H1 (cell line): Measurements from ENCODE around the genes LNP1 and PCNP.

GRCh38 chr3:99684382-99685191, 46.2 kb downstream of the COL8A1 start:
- RRBS = no CpG with 5 or more reads among the region's 5 CpGs
CAGE:
- cytosol, long polyA plus RNA = no peak
- long polyA plus RNA = no peak
- nucleus, long polyA plus RNA = no peak

GRCh38 chr3:99692068-99692267, 53.6 kb downstream of the COL8A1 start:
CAGE:
- cytosol, long polyA plus RNA = no peak
- long polyA plus RNA = no peak
- nucleus, long polyA plus RNA = no peak

GRCh38 chr3:99776666-99777272, 40.9 kb upstream of the CMSS1 start:
- RRBS = no CpG with 5 or more reads among the region's 4 CpGs
CAGE:
- cytosol, long polyA plus RNA = no peak
- long polyA plus RNA = no peak
- nucleus, long polyA plus RNA = no peak

- RRBS = no CpG with 5 or more reads among the region's 11 CpGs
CAGE:
- cytosol, long polyA plus RNA = no peak
- long polyA plus RNA = no peak
- nucleus, long polyA plus RNA = no peak
Observed at GRCh38 chr3:99794242-99795064, 23.2 kb upstream of the CMSS1 start.

DNA sequence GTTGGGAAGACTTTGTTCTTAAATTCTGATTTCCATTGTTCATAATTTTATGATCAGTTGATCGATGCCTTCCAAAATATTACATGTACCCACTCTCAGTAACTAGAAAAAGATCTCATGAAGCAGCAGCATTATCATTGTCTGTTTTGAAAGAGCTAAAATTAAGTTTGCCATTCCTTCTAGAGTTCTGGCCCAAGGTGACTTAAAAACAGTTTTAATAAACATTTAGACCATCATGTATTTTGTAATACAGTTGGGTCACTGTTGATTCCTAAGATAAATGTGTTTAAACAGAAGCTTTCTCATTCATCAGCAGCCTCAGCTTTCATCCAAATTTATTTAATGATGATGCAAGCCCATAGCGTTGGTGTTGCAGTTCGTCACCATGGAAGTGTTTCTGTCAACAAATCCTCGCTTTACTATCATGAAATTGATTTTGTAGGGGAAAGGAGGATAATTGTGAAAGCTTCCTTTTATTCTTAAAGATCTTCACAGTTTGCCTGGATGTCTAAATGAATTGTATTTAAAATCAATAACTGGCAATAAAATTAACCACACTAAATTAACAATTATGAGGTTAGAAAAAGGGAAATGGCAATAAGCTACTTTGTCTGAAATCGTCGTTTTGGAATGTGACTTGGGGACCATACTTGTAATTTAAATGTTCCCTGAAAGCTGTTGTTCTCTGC, 28.8 kb downstream of the CMSS1 start:
- RRBS = no CpG with 5 or more reads among the region's 6 CpGs
CAGE:
- cytosol, long polyA plus RNA = no peak
- long polyA plus RNA = no peak
- nucleus, long polyA plus RNA = no peak

DNA sequence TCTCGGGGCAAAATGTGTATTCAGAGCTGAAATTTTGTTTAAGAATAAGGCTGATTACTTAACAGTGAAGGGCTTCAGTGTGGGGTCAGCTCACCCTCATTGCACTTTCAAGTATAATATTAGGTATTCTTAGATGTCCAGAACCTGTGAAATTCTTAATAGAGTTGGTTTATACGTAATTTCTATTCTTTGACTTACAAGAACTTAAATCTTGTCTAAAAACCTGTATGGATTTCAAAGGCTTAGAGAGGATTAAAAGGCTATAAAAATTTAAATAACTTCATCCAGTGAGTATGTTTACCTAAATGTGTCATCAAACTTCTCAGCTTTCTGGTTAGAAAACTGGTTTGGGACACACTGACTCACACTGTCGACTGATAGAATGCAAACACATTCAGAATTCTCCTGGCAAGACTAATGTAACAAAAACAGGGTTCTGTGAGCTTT, 92.3 kb downstream of the CMSS1 start:
- RRBS = no CpG with 5 or more reads among the region's 3 CpGs
CAGE:
- cytosol, long polyA plus RNA = no peak
- long polyA plus RNA = no peak
- nucleus, long polyA plus RNA = no peak

GRCh38 chr3:99935424-99935968, 117.8 kb downstream of the CMSS1 start:
- RRBS = no CpG with 5 or more reads among the region's 4 CpGs
CAGE:
- cytosol, long polyA plus RNA = no peak
- long polyA plus RNA = no peak
- nucleus, long polyA plus RNA = no peak

DNA sequence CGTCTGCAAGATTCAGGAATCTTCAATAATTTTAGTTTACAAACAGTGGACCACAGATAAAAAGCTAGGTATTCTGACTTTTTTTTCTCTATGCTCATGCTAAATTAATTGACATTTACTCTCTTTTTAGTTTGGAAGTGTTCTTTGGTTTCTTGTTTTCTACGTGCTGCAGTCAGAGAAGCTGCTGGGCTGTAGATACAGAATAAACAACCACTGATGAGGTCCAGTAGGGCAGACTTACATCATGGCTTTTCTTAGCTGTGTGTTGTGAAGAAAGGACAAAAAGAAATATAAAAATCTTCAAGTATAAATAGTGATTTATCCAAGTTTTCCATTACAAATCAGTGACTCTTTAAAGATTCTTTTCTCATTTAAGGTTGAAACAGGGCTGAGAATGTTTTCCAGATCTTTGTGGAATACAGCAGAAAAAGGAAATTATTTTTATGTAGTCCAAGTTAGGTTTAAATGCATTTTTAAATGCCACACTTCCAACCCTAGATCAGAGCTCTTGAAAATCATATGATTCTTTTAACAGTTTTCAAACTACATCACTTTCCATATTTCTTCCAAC, 122.2 kb downstream of the CMSS1 start:
- RRBS = no CpG with 5 or more reads among the region's 2 CpGs
CAGE:
- cytosol, long polyA plus RNA = no peak
- long polyA plus RNA = no peak
- nucleus, long polyA plus RNA = no peak

- RRBS = no CpG with 5 or more reads among the region's 3 CpGs
CAGE:
- cytosol, long polyA plus RNA = no peak
- long polyA plus RNA = no peak
- nucleus, long polyA plus RNA = no peak
Observed at GRCh38 chr3:100040431-100041013, 73.8 kb downstream of the FILIP1L start.

DNA sequence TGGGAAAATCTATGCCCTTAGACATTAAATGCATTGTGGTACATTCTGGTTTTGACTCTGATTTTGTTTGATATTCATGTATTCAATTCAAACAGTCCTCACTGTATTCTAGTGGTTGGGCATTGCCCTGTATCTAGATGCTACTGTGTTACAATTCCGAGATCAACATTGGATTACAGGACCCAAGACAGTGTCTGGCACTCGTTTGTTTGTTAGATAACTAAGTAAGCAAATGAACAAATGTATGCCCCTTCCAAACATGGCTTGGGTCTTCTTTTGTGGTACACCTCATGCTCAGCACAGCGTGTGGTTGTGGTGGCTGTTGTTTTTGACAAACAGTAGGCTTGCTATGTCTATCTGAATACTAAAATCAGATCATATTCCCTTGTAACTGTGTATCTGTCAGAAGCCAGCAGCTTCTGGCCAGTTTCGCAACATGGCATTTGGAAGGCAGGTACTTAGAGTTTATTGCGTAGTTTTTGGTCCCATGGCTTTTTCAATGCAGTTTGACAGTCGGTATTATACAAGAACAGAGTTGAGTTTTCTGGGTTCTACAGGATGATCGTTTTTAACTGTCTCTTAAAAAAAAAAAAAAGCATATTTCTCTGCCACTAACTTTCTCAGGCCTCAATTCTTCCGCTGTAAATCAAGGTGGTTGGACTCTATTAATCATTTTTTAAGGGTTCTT, 5.7 kb downstream of the FILIP1L start:
- RRBS = no CpG with 5 or more reads among the region's 8 CpGs
CAGE:
- cytosol, long polyA plus RNA = no peak
- long polyA plus RNA = no peak
- nucleus, long polyA plus RNA = no peak

- RRBS = no CpG with 5 or more reads among the region's 1 CpG
CAGE:
- cytosol, long polyA plus RNA = no peak
- long polyA plus RNA = no peak
- nucleus, long polyA plus RNA = no peak
Observed at GRCh38 chr3:100163976-100164349, 49.7 kb upstream of the FILIP1L start.

DNA sequence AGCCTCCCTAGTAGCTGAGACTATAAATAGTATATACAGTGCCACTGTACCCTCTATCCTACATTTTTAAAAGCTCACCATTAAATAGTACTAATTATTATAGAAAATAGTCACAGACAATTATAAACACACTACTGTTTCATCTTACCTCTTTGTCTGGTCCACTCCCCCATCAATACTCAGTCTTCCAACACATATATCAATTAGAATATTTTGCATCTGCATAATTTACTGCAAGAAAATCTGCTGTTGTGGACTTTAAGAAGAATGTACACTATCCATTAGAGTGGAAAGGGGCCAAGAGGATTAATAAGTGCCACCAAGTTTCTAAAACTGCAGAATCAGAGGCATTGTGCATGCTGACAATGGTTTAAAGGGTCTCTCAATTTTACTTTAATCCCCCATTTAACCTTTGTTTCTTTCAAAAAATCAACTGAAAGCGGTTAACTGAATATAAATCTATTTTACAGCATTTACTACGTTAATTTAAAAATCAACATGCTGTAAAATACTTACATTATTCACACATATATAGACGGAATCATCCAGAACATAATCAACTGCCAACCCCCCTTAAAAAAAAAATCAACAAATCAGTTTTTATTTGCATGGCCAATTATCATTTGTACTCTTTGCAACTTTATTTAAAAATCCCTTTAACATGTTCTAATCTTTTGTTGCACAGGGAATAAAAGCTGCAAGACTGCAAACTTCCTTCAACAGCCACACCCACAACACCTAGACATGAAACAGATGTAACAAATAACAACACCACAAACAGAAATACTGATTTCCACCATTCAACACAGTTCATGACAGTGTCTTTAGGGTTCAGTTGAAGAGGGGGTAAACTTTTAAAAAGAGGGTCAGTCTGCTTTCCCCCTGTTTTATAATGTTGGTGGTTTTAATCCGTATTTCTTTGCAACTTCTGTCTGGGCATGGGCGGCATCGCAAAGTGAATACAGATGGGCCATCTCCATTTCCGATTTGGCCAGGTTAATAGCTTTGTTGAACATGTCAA, 30.4 kb downstream of the NIT2 start:
- RRBS = no CpG with 5 or more reads among the region's 7 CpGs
CAGE:
- cytosol, long polyA plus RNA = no peak
- long polyA plus RNA = no peak
- nucleus, long polyA plus RNA = no peak

DNA sequence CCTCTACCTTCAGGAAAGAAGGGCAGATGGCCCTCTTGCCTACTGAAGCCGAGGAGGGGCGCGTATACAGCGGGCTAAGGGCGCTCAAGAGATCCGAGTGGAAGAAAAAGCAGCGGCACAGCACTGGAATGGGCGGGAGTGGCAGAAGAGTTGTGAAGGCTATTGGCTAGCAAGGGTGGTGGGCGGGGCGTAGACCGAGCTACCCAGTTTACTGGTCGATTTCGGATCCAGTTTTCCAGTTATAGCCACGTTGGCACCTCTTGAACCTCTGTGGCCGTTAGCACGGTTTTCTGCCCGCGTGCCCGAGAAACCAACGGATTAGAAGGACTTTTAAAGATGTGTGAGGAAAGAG, at the start of gene LNP1:
LNP1 (plus strand) TSS at position 230 of the 352 bp plus-strand sequence.
- RRBS = no CpG with 5 or more reads among the region's 20 CpGs
CAGE:
- cytosol, long polyA plus RNA = start-site peak on the minus strand centred at position 100 of the sequence, 10 bp wide, 97 reads; start-site peak on the plus strand centred at position 254 of the sequence, 35 bp wide, 220 reads
- long polyA plus RNA = start-site peak on the minus strand centred at position 95 of the sequence, 19 bp wide, 96 and 32 reads in 2 replicates; start-site peak on the plus strand centred at position 250 of the sequence, 44 bp wide, 256 and 296 reads in 2 replicates
- nucleus, long polyA plus RNA = start-site peak on the minus strand centred at position 107 of the sequence, 25 bp wide, 135 reads; start-site peak on the plus strand centred at position 250 of the sequence, 44 bp wide, 274 reads

GRCh38 chr3:100522107-100522699, 29.8 kb downstream of the TMEM45A start:
- RRBS = no CpG with 5 or more reads among the region's 4 CpGs
CAGE:
- cytosol, long polyA plus RNA = no peak
- long polyA plus RNA = no peak
- nucleus, long polyA plus RNA = no peak

DNA sequence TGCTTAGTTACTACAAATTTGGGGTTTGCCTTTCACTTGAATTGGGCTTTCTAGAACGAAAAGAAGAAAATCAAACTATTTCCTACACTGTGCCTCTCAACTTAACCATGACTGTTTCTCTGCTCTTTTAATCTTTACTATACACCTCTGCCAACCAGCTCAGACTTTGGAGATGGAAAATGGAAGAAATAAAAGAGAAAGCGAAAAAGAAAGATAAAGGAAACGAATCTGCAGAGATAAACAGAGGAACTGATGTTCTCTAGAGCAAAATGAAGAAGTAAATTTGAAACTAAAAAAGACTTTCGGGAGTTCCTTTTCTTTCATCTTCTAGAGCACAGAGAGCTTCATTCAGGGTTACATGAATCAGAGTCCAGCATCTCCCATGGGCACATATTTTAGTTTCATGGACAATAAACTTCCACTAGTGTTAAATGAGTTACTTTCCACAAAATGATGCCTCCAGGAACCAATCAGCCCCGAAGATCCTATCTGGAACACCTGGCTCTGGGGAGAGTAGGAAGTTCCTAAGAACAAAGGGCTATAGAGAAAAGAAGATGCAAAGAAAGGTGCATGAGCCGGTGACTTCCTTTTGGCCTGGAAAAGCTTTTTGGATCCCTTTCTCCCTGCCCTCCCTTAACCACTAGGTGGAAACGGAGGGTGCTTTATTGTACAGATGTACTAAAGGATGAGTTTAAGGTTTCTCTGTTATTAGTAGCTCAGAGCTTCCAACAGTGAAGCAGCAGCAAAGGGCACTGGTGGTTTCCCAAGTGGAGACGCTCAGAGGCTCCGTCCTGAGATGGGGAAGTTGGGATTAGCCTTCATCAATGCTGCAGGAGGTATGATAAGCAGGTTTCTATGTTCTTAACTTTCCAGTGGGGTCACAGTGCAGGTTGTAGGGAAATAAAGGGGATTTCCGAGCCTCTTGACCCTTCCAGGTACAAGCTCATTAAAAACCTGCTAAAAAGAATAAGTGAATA, 6.1 kb upstream of the ADGRG7 start:
- RRBS = no CpG with 5 or more reads among the region's 10 CpGs
CAGE:
- cytosol, long polyA plus RNA = no peak
- long polyA plus RNA = no peak
- nucleus, long polyA plus RNA = no peak

- RRBS = no CpG with 5 or more reads among the region's 5 CpGs
CAGE:
- cytosol, long polyA plus RNA = no peak
- long polyA plus RNA = no peak
- nucleus, long polyA plus RNA = no peak
Observed at GRCh38 chr3:100635211-100635868, 25.9 kb downstream of the ADGRG7 start.

GRCh38 chr3:100709749-100710320, 541 bp downstream of the TFG start:
- RRBS = 3% methylated on average over 7 of the region's 33 CpGs
CAGE:
- cytosol, long polyA plus RNA = start-site peak on the plus strand at chr3:100709924-100710070, 12 reads
- long polyA plus RNA = no peak
- nucleus, long polyA plus RNA = start-site peak on the plus strand at chr3:100709934-100709993, 21 reads

GRCh38 chr3:101573913-101574117, 165 bp upstream of the PCNP start:
- RRBS = 0% methylated on average over 1 of the region's 11 CpGs
CAGE:
- cytosol, long polyA plus RNA = no peak
- long polyA plus RNA = no peak
- nucleus, long polyA plus RNA = no peak

DNA sequence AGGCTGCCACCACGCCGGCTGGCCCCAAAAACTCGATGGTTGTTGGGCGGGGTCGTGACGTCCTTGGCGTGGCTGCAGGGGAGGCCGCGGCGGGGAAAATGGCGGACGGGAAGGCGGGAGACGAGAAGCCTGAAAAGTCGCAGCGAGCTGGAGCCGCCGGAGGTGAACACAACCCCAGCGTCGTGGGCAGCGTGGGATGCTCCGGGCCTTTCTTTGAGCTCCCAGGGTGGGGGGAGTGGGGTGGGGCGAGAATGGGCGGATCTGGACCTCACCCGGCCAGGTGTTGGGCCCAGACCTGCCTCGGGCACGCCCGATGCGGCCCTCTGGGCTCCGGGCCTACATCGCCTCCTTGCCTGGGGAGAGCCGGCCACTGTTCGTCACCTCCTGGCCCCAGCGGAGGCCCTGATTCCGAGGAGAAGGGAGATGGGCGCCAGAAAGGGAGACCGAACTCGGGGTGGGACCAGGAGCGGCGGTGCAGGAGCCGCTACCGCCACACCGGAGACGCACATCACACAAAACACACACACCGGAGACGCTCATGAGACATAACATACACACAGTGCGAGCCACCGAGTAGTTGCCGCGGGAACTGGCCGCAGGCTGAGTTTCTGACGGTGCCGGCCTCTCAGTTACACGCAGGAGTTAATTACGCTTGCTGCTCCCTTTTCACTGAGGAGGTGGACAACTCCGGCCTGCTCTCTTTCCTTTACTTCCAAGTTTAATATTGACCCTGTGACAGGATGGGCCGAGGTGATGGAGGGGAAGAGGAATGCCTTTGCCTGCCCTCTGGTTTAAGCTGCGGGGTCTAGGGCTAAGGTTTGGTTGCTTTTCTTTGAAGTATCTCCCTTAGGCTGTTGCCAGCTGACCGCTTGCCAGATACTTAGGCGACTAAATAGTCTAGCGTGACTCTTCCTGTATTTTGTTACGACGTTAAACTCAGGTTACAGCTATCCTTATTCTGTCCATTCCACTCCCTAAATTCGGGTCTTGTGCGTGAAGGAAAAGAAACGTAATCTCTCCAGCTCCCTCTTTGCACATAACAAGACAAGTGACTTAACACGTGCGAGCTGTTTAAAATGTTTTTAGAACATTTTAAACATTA, at the start of gene PCNP:
PCNP (plus strand) TSS at position 63 of the 1,102 bp plus-strand sequence.
- RRBS = 1% methylated on average over 21 of the region's 68 CpGs
CAGE:
- cytosol, long polyA plus RNA = start-site peak on the plus strand centred at position 91 of the sequence, 53 bp wide, 4,464 reads
- long polyA plus RNA = start-site peak on the plus strand centred at position 84 of the sequence, 60 bp wide, 4,264 and 5,692 reads in 2 replicates
- nucleus, long polyA plus RNA = start-site peak on the plus strand centred at position 91 of the sequence, 35 bp wide, 3,310 reads

- RRBS = no CpG with 5 or more reads among the region's 2 CpGs
CAGE:
- cytosol, long polyA plus RNA = no peak
- long polyA plus RNA = no peak
- nucleus, long polyA plus RNA = no peak
Observed at GRCh38 chr3:101852819-101853019, 3.4 kb downstream of the NFKBIZ start.